ENCODE data around the genes DDX19B, ST3GAL2, SF3B3, HYDIN and ZNF19.

- RRBS = no CpG with 5 or more reads among the region's 4 CpGs
Observed at GRCh38 chr16:70198692-70199104, 25.1 kb downstream of the CLEC18C start.

DNA sequence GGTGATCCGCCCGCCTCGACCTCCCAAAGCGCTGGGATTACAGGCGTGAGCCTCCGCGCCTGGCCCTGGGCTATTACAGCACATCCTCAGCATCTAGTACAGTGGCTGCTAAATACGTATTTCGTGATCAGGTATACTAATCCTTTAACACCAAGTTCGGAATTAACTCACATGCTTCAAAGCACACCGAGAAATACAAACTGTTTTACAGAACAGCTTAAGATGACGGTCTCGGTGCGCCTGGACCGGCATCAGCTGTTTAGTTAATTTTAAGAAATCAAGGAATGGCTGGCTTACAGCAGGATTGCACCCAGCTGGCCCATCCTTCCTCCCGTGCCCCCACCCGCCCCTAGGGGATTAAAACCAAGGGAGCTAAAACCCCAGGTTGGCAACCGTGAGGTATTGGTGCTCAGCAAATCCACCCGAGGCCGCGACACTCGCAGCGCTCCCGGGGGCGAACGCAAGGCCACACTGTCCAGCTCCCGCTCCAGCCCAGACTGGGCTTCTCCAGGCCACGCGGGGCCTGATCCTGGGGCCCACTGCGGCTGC lies 430 bp downstream of the AARS1 start:
- RRBS = no CpG with 5 or more reads among the region's 30 CpGs

- RRBS = under 1% methylated on average over 11 of the region's 40 CpGs
Observed at GRCh38 chr16:70298906-70300064, at the start of gene DDX19B. Gene DDX19B, plus strand, starts transcription at chr16:70299186.

GRCh38 chr16:70390687-70391173 lies 44.0 kb downstream of the DDX19A start:
- RRBS = no CpG with 5 or more reads among the region's 5 CpGs

DNA sequence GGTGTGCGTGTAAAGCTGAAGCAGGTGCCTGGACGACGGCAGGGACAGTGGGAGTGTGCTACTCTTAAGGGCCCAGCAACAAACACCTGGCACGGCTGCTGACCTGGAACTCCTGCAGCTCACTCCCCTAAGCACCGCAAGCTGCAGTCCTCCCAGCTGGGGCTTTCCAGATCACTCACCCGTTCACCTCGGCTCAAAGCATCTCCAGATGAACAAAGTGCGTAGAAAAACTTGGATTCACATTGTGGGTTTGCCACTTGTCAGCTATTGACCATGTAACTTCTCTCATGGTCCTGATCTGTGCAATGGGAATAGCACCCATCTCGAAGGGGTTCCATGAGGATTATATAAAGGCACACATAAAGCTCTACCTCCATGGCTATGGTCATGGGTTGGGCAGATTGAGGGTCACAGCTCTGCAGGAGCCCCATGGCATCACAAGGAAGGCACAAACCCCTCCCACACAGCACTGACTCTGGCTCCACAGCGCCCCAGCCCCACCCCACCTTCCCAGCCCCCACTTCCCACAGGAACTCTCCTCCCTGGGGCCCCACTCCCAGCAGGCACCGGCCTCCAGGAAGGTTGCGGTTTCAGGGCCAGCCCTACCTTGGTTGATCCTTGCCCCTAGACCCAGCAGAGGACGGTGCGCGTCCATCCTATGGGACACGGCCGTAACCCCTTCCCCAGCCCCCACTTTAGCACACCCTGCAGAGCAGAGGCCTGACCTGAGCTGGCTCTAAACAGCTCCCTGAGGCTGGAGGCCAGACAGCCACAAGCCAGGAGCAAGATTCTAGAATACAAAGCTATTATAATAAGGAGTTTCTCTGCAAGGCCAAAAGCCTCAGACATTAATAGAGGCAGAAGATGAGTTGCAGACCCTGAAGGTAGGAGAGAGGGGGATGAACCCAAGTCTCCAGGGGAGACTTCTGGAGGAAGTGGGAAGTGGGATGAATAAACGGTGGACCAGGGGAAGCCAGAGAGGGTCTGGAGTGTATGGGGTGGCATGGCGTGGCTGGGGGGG lies 21.8 kb downstream of the ST3GAL2 start:
- RRBS = no CpG with 5 or more reads among the region's 19 CpGs

GRCh38 chr16:70433245-70433892 lies 5.5 kb downstream of the ST3GAL2 start:
- RRBS = no CpG with 5 or more reads among the region's 5 CpGs

GRCh38 chr16:70438652-70438879 lies 334 bp downstream of the ST3GAL2 start:
- RRBS = 2% methylated on average over 20 of the region's 25 CpGs

DNA sequence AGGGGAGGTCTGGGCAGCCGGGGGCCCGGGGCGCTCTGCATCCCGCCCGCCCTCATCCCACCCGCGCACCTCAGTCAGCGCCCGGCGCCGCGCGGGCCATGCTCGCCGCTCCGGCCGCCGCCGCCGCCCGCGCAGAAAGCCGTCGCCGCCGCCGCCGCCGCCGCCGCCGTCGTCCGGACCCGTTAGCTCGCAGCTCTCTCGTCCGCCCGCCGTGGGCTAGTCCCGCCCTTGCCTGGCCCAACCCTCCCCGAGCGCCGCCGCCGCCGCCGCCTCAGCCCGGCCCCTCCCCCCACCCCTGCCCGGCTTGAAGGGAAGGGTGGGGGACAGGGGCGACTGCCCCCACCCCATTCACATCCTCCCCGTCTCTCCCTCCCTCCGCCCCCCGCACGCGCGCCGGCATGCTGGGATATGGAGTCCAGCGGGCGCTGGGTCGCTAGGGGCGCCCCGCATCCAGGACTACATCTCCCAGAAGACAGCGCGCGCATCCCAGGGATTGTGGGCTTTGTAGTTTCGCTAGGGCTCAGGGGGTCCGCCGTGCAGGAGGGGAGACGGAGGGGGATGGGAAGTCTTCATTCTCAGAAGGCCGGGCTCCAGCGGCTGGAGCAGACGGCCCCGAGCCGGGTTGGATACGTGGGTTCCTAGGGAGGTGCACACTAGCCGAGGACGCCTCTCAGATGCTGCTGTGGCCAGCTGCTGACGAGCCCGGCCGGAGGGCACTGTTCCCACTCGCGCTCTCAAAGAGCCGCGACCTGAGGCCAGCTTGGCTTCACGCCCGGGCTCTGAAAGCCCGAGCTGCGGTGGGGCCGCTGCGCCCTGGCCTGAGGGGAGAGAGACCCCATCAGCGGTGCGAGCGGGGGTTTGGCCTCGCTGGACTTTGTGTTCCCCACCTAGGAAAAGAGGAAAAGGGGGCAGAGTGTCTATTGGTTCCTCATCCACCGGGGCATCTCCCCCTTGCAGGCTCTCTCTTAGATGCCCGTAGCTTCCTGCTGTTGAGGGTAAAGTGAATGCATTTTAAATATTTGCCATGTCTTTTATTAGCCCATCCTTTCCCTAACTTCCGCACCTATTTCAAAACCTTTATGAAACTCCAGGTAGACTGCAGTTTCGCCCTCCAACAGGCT lies at the start of gene ST3GAL2:
ST3GAL2 (minus strand) TSS at position 221 of the 1,121 bp plus-strand sequence.
- RRBS = 3% methylated on average over 52 of the region's 99 CpGs

GRCh38 chr16:70523697-70524740 lies at the start of gene SF3B3:
Gene SF3B3, plus strand, starts transcription at chr16:70523816.
- RRBS = no CpG with 5 or more reads among the region's 52 CpGs

DNA sequence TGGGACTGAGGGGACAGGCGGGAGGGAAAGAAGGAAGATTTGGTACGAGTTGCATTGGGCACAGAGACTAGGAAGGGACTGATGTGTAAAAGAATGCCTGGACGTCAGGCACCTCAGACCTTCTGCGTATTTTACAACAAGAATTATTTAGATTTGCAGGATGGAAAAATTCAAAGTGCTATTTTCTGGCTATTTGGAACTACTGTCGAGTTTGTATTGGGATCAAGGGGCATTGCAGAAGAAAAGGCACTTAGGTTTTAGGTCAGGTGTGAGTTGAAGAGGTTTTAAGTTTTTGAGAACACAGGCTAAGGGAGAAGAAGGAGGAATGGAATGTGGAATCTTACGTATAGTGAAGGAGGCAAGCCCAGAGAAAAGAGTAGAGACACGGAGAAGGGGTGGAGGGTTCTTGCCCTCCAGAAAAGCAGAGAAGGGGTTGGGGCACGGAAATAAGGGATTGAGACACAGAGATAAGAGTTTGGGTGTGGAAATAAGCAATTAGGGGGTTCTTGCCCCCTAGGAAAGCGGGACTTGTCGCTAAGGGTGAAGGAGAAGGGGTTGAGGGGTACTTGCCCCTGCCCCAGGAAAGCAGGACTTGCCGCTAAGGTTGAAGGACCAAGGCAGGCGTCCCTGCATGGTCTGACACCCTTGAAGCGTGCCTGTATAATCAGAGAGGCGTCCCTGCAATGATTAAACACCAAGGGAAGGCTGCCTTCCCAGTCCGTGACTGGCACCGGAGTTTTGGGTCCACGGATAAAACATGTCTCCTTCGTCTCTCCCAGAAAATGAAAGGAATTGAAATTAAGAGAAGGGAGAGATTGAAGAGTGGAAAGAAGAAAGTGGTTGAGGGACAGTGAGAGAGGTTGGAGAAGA lies 25.5 kb upstream of the IL34 start:
- RRBS = no CpG with 5 or more reads among the region's 18 CpGs

GRCh38 chr16:70647051-70647250 lies 592 bp downstream of the IL34 start:
- RRBS = no CpG with 5 or more reads among the region's 10 CpGs

- RRBS = 2% methylated on average over 3 of the region's 20 CpGs
Observed at GRCh38 chr16:70653782-70654325, 7.5 kb downstream of the IL34 start.

DNA sequence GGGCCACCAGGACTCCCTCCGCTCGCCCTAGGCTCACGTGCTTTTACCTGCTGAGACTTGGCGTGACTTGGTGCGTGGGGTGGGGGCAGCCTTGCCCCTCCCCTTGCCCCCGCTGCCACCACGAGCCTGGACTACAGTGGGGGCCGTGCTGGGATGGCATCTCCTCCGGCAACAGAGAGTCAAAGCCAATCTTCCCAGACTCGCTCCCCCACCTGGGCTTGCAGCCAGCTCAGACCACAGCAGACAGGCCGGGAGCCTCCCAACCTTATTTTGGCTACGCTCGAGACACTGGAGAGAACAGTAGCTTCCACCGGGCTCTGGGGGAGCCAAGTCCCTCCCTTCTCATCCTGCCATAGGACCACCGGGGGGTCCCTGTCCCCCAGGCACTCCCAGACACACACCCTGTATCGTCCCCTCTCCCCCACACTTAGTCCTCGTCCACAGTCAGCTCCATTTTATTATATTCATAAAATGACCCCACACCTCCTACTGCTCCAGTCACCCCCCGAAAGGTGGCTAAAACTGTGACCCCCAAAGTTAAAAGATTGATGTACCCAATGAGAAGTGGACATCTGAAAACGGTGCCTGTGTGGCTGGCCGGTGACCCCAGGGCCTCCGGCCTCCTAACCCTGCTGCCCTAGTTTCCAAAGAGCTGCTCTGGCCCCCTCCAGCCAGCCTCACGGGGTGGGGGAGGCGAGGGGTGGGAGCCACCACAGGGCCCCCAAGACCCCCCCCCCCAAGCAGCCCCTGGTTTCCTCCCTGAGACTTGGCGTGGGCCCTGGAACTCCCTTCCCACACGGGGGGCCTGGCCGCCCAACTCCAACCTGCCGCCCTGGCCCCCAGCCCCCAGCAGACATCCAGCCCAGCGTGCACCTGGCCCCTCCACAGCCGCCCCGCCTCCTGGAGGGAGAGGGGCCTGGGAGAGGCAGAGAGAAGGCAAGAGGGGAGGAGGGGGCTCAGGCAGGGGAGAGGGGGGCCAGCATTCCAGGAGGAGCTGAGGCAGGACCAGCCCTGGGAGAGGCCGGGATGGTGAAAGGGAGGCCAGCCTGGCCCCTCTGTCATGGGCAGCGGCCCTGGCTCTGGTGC lies 16.3 kb downstream of the IL34 start:
- RRBS = 35% methylated on average over 5 of the region's 32 CpGs

DNA sequence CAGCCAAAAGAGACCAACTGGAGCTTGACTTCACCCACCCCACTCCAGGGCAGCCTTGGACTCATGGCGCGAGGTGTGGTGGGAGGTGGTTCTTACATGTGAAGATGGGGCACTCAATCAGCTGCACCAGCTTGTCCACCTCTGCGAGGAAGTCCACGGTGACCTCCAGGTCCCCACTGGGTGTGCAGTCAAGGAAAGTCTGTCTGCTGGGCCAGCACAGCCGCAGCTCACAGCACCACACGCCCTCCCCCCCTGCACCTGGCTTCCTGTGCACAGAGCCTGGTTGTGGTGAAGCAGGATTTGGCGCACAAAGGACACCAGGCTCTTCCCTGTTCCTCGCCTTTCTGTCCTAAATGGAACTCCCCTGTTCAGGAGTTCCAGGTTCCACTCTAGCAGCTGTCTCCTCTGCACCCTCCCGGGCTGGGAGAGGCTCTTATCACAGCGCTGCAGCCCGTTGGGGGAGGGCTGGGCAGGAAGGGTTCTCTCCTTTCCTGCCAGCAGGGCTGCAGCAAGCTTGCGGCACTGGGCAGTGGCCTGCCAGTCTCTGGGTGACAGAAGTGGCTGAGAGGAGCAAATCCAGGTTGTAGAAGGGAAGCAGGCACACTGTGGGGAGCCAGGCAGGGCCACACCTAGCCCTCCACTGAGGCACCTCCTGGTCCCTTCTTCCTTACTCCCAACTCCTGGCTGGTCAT lies 9.7 kb upstream of the MTSS2 start:
- RRBS = no CpG with 5 or more reads among the region's 12 CpGs

DNA sequence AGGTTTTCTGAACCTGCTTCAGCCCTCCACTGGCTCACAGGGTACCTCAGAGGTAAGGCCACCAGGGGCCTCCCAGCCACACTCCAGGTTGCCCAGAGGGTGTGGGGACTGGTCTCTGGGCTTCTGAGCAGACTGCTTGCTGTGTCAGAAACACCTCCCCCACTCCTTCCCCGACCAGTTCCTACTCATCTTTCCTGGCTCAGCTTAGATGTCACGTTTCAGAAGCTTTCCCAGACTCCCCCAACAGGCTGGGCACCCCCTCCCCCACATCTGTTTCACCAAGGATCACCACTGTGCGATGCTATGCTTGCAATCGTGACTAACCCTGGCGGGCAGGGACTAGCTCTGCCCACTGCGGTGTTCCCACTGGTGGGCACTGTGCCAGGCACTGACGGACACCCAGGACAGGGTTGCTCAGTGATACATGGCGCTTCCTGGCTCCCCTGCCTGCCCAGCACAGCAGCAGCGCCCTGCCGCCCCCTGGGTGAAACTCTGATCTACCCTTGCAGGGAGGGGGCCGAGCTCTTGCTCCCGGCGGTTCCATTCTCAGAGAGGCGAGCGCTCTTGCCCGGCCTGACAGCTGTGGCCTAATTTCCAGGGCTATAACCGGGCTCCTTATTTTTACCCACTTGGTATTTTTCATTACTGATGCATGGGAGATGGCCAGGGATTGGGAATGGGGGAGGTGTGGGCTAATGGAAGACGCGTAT lies 29.4 kb upstream of the MTSS2 start:
- RRBS = 69% methylated on average over 5 of the region's 19 CpGs

DNA sequence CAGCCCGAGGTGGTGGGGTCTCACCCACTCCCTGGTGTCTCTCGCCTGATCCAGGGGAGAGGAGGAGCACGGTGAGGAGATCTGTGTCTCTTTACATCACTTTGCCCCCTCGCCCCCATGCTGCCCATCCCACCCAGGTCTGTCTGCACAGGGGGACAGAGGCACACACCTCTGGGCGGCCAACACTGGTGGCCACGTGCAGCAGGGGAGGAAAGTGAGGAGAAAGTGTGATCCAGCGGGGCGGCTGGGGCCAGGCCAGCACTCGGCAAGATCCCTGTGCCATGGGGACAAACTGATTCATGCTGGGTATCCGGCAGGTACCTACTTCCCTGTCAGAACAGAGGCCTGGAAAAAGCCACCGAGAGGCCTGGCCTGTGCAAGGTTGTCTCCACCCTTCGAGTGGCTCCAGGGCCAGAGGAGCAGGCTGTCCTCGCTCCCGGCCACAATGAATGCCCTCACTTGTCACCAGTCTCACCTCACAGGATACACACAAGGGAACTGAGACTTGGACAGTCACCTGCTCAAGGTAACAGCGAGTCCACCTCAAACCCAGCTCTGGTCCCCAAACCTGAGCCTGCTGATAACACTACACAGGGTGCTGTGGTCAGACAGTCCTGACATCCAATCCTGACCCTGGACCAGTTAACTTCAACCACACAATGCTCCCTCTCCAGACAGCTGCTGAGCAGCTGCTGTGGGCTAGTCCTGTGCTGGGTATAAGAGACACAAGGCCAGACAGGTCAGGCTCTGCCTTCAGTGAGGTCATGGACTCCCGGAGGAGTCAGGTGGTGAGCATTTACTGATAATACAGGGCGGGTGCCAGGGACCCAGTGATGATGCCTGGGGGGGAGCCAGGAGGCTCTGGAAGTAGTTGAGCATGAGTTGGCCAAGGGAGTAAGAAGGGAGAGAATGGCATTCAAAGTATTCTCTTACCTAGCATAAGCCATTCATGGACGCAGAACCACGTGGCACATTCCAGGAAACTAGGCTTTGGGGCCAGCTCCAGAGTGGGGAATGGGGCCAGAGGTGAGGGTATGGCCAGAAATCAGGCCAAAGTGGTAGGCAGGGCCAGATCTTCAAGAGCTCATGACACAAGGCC lies 53.0 kb downstream of the VAC14 start:
- RRBS = no CpG with 5 or more reads among the region's 19 CpGs

DNA sequence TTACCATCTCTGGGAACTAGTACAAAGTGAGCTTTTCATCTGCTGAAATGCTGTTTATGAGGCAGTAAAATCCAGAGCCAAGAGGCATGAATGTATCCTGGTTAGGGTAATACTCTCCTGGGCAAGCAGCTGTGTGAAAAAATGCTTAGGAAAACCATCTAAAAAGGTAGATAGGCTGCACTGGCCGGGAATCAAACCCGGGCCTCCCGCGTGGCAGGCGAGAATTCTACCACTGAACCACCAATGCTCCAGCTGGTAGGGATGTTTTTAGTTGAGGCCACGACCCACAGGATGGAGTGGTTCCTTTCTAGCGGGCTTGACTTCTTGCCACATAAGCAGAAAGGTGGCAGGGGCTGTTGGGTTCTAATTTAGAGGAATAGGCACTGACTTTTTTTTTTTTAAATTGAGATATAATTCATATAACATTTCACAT lies 22.9 kb downstream of the VAC14 start:
- RRBS = no CpG with 5 or more reads among the region's 7 CpGs

DNA sequence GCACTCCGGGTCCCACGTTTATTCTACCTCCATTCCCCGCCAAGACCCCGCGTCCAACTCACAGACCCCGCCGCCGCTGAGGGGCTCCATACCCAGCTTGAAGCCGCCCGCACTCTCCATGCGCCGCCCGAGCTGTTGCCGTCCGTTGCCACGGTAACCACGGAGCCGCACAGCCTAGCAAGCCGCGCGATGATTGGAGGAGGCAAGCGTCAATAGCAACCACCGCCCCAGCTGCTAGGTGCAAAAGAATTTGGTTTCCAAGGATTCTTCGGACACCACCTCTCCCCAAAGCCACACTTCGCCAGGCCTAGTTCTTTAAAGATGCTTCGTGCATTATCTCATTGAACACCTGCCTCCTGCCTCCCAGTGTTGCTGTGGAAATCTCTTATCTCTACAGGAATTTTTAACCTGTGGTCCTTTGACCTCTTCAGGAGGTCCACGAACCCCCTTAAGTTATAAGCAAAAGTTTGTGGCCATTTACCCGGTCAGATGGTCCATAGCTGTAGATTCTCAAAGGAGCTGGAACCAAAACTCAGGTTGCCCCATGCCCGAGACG lies at the start of gene HYDIN:
HYDIN (minus strand) TSS at position 155 of the 556 bp plus-strand sequence.
- RRBS = 7% methylated on average over 1 of the region's 30 CpGs

DNA sequence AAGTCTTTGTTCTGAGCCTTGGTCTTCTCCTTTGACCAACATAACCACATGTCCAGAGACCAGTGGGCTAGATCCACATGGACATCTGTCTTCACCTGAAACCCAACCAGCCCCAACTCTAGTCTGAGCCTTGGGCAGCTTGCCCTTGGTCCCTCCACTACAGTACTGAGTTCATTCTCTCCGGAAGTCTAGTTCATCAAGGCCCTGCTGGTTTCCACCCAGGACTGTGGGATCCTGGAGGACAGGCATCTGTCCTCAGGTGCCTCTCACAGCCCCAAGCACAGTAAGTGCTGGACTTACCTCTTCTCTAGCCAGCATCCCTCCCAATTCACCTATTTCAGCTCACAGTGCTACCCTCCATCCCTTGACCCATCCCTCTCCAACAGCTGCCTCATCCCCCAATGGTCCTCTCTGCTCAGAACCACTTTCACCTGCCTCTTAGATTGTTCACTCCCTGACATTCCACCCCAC lies 26.2 kb downstream of the TLE7 start:
- RRBS = no CpG with 5 or more reads among the region's 1 CpG

GRCh38 chr16:71489059-71489491 lies at the start of gene ZNF19:
Gene ZNF19, minus strand, starts transcription at chr16:71489324.
- RRBS = no CpG with 5 or more reads among the region's 23 CpGs